Liver (tissue), 9 donors: ENCODE measurements around the gene HIC1.

DNA sequence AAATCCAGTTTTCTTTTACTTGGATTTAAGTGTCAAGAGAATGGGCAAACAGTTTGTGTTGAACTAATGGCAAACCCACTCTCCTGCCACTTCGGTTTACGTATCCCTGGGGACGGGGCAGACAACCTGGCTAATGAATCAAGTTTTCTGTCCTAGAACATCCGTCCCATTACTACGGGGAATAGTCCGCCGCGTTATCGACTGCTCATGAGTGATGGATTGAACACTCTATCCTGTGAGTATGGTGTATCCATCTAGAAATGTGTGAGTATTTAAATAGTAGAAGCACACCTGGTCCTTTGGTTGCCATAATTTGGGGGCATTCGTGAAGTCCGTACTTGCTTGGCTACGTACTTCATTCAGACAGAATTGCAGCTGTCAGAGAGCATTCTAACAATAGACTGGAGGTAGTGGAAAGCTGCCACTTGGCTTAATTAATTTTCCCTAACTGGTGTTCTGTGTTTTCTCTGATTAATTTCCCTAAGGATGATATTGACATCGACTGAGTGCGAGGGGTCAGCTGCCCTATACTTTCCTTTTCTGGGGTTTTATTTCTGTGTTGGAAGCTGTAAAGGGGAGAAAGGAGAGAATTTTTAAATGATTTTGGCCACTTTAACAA, 14.1 kb downstream of the RPA1 start:
- PRO-cap, 5 experiments = no peak in any of the 5 experiments
- RAMPAGE, long total RNA, 2 experiments = no peak in any of the 2 experiments
- RRBS = no CpG with 5 or more reads among the region's 14 CpGs

- PRO-cap, 5 experiments = no peak in any of the 5 experiments
- RAMPAGE, long total RNA, 2 experiments = no peak in any of the 2 experiments
- RRBS = no CpG with 5 or more reads among the region's 10 CpGs
Observed at GRCh38 chr17:1890929-1891424, 61.2 kb downstream of the RPA1 start.

DNA sequence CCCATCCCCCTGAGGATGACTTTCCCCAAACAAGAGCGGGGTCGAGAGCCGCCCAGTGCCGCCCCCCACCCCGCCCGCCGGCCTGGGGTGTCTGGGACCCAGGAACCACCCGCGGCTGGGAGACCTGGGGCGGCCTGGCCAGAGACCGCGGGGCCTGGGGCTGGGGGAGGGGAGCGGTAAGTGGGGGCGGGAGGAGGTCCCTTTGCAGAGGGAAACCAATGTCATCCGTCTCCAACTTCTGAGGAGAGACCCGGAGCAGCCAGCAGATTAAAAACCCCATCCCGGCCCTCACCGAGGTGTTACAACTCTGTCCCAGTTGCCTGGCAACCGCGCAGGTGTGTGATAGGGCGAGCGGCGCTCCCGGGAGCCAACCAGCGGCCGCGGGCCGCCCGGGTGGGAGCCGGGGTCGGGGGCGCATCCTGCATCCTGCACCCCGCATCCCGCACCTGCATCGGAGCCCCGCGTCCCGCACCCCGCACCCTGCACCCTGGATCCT, 47.6 kb downstream of the RTN4RL1 start:
- PRO-cap, 5 experiments = no peak in any of the 5 experiments
- RAMPAGE, long total RNA, 2 experiments = no peak in any of the 2 experiments
- RRBS = 26% methylated on average over 8 of the region's 39 CpGs

- PRO-cap, 5 experiments = no peak in any of the 5 experiments
- RAMPAGE, long total RNA, 2 experiments = no peak in any of the 2 experiments
- RRBS = no CpG with 5 or more reads among the region's 6 CpGs
Observed at GRCh38 chr17:1979509-1979971, 45.6 kb downstream of the RTN4RL1 start.

DNA sequence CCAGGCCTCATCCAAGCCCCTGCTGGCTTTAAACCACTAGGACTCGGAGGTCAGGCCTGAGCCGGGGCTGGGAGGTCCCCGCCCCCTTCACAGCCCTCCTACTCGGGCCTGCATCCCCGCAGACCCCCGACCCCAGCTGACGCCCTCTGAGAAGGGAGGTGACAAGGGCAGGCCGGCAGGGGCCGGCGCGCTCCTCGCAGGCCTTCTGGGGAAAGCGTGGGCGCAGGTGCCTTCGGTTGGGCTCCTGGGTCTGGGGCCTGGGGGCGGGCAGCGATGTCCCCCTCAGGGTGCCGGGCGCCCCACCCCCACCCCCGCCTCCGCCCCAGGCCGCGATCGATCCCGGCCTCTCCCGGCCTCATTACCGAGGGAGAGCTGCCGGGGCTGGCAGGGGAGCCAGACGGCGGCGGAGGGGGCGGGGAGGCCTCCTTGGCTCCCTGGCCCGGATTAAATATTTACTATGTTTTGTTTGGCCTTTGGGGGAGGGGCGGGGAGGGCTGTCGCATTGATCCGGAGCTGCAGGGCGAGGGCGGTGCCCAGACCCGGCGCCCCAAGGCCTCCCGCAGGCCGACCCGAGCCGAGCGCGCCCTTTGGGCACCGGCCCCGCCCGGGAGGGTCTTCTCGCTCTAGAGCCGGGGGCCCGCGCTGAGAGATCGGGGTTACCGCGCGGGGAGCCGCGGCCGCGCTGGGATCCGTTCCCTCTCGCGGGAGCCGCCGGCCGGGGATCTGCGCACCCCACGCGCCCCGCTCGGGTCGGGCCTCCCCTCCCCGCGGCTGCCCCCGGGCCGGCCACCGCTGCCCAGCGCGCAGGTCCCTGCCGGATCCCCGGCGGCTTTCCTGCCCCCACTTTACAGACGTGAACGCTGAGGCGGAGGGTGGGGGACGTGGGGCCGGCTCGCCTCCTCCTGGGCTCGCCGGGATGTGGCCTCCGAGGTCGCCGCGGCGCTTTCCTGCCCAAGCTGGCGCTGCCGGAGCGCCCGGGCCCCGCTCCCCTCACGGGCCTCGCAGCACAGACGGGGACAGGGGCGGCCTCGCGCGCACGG, 27.1 kb downstream of the RTN4RL1 start:
- PRO-cap, 5 experiments = peak in 5 of 5 experiments; most common plus-strand start position 536 of the sequence (in 4); most common minus-strand start position 360 of the sequence (in 2)
- RAMPAGE, long total RNA, 2 experiments = no peak in any of the 2 experiments
- RRBS = 4% methylated on average over 72 of the region's 109 CpGs

- PRO-cap, 5 experiments = no peak in any of the 5 experiments
- RAMPAGE, long total RNA, 2 experiments = no peak in any of the 2 experiments
- RRBS = no CpG with 5 or more reads among the region's 34 CpGs
Observed at GRCh38 chr17:2018289-2019481, 6.4 kb downstream of the RTN4RL1 start.

- PRO-cap, 5 experiments = no peak in any of the 5 experiments
- RAMPAGE, long total RNA, 2 experiments = no peak in any of the 2 experiments
- RRBS = 2% methylated on average over 9 of the region's 59 CpGs
Observed at GRCh38 chr17:2024125-2024745, 899 bp downstream of the RTN4RL1 start.

DNA sequence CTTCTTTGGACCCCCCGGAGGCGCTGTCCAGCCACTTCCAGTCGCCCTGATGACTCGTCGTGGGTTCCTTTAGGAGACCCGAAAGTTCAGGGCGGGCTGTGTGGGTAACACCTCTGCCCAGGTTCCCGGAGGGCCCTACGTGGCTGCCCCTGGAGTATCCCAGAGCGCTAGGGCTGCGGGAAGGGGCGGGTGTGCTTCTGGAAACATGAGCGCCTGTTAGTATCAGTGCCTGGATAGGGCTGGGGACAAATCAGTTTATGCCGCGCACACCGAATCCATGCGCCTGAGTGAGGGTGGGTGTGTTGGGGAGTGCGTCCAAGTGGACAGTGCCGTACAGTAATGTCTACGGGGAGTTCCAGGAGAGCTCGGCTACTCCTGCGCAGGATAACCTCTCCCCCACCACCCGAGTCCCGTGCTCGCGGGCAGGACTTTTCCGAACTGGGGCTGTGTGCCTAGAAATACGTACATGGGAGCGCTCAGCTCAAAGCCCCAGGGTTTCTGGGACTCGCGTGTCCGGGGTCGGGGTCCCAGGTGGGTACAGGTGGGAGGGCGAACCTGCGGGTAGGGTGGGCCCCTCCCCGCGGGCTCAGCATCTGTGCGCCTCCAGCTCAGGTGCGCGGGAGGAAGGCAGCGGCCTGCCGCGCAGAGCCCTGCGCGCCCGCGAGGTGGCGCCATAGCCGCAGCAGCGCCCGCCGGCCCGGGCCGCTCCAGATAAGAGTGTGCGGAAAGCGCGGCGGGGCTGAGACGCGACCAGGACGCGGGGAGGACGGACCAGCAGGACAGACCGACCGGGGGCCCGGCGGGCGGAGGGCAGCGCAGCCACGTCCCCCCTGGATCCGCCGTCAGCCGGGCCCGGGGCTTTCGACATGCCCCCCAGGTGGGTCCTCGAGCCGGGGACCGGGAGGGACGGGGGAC, at the start of gene HIC1:
Gene HIC1, plus strand, starts transcription at position 742 of the 915 bp plus-strand sequence.
- PRO-cap, 5 experiments = peak in 5 of 5 experiments; most common plus-strand start position 742 of the sequence (in 5)
- RAMPAGE, long total RNA, 2 experiments = no peak in any of the 2 experiments
- RRBS = 3% methylated on average over 27 of the region's 79 CpGs

GRCh38 chr17:2107542-2108029, 52.7 kb downstream of the HIC1 start:
- PRO-cap, 5 experiments = no peak in any of the 5 experiments
- RAMPAGE, long total RNA, 2 experiments = no peak in any of the 2 experiments
- RRBS = no CpG with 5 or more reads among the region's 4 CpGs

DNA sequence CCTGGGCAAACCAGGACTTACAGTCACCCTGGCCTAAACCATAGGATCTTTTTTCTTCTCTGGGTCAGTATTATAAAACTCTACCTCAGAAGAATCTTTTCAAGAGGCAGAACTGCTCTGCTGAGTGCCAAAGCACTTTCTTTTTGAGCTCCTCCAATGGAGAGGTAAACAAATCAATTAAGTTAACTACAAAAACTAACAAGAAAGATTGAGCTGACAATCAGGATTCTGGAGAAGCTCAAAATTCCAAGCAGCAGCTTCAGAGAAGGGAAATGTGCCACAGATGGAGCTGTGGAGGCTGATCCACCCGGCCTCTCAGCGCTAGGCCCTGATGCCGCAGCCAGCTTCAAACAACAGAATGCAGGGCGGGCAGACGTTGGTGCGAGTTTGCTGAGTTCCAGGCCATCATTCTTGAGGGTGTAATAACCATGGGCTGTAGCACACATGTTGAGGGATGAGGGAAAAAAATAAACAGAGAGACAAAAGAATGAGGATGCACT, 90.4 kb downstream of the SMG6 start:
- PRO-cap, 5 experiments = no peak in any of the 5 experiments
- RAMPAGE, long total RNA, 2 experiments = no peak in any of the 2 experiments
- RRBS = no CpG with 5 or more reads among the region's 6 CpGs

DNA sequence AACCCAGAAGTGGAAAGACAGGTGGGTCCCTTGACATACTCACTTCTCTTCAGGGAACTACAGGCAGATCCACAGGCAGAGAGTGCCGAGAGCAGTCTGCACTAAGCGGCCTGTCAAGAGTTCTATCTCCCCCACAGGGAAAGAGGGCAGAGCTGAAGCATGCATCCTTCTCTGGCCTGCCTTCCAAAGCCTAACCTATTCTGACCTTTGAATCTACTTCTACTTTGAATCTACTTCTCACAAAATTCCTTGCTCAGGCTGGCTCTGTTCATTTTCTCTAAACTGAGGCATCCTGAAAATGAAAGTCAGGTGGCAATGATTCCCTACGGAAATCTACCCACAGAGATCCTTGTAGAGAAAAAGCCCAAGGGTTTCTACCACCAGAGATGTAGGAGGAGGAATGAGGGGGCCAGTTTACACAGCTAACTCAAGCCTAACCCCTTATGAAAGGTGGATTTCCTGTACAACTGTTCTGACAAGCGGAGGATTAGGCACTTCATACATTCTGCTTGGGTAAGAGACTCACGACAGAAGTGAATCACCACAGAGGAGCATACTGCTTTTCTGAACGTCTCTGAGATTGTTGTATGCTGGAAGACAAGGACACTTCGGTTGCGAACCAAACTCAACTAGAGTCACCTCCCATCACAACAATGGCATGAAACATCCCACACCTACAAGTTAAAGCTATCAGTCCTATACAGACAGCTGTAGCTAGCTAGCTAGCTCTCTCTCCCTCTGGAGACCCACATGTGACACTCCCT, 72.8 kb downstream of the SMG6 start:
- PRO-cap, 5 experiments = no peak in any of the 5 experiments
- RAMPAGE, long total RNA, 2 experiments = no peak in any of the 2 experiments
- RRBS = no CpG with 5 or more reads among the region's 8 CpGs

GRCh38 chr17:2333387-2333904, 2.8 kb downstream of the TSR1 start:
- PRO-cap, 5 experiments = no peak in any of the 5 experiments
- RAMPAGE, long total RNA, 2 experiments = no peak in any of the 2 experiments
- RRBS = no CpG with 5 or more reads among the region's 3 CpGs

- PRO-cap, 5 experiments = no peak in any of the 5 experiments
- RAMPAGE, long total RNA, 2 experiments = no peak in any of the 2 experiments
- RRBS = no CpG with 5 or more reads among the region's 8 CpGs
Observed at GRCh38 chr17:2343068-2343967, 6.0 kb downstream of the SGSM2 start.

GRCh38 chr17:2367040-2367564, 29.8 kb downstream of the SGSM2 start:
- PRO-cap, 5 experiments = no peak in any of the 5 experiments
- RAMPAGE, long total RNA, 2 experiments = no peak in any of the 2 experiments
- RRBS = no CpG with 5 or more reads among the region's 22 CpGs

GRCh38 chr17:2387847-2388858, 12.7 kb downstream of the MNT start:
- PRO-cap, 5 experiments = no peak in any of the 5 experiments
- RAMPAGE, long total RNA, 2 experiments = no peak in any of the 2 experiments
- RRBS = no CpG with 5 or more reads among the region's 39 CpGs

GRCh38 chr17:2564698-2565092, 28.8 kb upstream of the PAFAH1B1 start:
- PRO-cap, 5 experiments = no peak in any of the 5 experiments
- RAMPAGE, long total RNA, 2 experiments = no peak in any of the 2 experiments
- RRBS = no CpG with 5 or more reads among the region's 3 CpGs

DNA sequence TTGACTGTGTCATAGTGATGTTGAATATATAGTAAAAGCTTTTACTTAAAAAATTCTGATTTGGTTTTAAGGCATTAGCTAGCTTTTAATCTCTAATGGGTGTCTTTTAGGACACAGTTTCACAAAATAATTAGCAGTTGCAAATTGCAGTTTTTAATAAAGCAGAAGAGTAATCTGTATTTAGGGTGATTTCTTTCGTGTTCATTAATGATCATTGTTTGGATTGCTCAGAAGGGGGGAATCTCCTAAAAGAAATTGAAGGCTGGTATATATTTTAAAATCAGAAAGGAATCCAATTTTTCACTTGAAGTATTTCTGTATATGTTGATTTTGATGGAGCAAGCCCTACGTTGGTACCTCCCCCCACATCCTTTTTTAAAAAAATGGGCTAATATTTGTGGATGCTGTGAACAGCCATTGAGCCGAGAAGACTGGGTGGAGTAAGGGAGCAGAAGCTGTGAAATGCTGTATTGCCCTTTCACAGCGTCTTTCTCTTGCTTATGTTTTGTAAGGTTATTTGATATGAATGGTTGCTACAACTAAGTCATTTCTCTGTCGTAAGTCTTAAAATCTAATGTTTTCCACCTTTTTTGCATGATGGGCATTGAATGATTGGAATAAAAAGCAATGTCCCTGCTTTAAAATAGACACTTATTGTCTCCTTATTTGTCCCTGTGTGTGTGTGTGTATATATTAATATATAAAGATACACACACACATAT, 2.2 kb downstream of the PAFAH1B1 start:
- PRO-cap, 5 experiments = no peak in any of the 5 experiments
- RAMPAGE, long total RNA, 2 experiments = no peak in any of the 2 experiments
- RRBS = no CpG with 5 or more reads among the region's 5 CpGs

DNA sequence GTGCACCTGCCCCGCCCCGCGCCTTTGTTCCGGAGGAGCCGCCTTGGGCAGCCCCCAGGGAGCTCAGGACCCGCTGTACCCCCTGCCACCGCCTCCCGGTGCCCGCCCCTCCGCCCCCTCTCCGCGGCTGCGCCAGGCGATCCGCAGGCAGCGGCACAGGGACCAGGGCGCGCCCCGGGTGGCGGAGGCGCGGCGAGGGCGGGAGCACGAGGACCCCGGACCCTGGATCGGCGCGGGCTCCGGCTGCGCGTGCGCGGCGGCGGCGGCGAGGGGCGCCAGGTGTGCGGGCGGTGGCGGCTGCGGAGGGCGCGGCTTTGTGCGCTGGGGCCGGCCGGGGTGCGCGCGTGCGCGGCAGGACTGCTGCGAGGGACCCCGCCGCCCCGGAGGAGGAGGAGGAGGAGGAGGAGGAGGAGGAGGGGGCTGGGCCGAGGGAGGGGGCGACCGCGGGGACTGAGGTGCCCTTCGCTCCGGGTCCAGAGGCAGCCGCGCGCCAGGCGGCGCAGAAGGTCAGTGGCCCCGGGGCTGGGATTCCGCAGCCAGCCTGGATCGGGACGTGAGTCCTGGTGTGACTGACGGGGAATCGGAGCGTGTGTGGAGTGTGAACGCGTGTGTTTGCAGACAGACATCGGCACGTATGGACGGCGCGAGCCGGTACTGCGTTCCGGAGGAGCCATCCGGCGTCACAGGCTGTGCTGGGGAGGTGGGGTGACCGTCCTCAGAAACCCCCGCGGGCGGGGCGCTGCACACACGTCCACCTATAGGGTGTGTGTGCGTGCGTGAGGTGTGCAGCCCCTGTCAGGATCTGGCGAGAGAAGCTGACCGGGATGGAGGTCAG, 19.6 kb upstream of the RAP1GAP2 start:
- PRO-cap, 5 experiments = no peak in any of the 5 experiments
- RAMPAGE, long total RNA, 2 experiments = no peak in any of the 2 experiments
- RRBS = 3% methylated on average over 52 of the region's 97 CpGs

DNA sequence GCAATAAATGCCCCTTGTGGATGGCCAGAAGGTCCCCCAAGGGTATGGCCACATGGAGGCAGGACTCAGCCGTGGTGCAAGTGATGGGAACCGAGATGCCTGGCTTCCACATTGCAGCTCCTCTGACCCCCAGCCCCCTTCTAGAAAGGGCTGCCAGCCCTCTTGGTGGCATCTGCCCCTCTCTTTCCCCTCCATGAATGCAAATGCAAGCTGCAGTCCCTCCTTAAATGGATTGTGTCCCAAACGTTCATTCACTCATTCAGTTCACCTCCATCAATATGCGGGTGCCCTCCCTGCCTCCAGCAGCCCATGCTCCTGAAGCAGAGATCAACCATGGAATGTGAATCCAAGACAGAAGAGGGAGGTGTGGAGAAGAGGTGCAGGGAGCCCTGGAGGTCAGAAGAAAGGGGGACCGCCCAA, 69.5 kb downstream of the RAP1GAP2 start:
- PRO-cap, 5 experiments = no peak in any of the 5 experiments
- RAMPAGE, long total RNA, 2 experiments = no peak in any of the 2 experiments
- RRBS = no CpG with 5 or more reads among the region's 5 CpGs

DNA sequence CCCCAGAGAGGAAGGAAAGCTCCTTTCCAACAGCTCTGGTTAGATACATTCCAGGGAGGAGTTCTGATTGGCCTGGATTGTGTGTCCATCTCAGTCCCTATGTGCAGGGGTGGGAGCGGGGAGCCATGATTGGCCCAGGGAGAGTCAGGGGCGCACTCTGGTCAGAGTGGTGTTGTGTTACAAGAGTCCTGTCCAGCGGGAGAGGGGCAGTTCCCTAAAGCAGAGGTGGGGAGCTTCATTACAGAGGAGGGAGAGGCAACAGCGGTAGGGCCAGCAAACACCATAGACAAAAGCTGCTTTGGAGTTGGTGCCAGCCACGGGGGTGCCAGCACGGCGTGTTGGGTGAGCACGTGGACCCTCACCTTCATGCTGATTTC, 75.0 kb downstream of the RAP1GAP2 start:
- PRO-cap, 5 experiments = no peak in any of the 5 experiments
- RAMPAGE, long total RNA, 2 experiments = no peak in any of the 2 experiments
- RRBS = no CpG with 5 or more reads among the region's 8 CpGs